Skeletal muscle tissue (tissue), 7 donors: Measurements from ENCODE around the gene MRPS34.

DNA sequence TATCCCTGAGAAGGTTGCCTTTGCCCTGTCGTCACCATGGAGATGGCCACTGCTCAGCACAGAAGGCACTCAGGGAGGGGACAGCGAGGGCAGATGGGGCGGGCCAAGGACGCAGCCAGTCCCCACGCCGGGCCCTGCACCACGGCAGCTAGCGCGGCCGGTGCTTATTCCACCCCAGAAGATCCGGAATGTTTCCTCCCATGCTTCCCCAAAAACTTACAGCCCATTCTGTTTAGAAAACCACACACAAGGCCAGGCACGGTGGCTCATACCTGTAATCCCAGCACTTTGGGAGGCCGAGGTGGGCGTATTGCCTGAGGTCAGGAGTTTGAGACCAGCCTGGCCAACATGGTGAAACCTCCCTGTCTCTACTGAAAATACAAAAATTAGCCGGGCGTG, 42.8 kb downstream of the SOX8 start:
- PRO-cap, 3 experiments: no peak in any of the 3 experiments
- RAMPAGE, long total RNA: no peak
- RRBS, 2 experiments: no CpG with 5 or more reads among the region's 16 CpGs

GRCh38 chr16:1096279-1096614, 203 bp upstream of the C1QTNF8 start:
- PRO-cap, 3 experiments: no peak in any of the 3 experiments
- RAMPAGE, long total RNA: no peak
- RRBS, 2 experiments: 65 to 66% methylated on average over 6 of the region's 22 CpGs

GRCh38 chr16:1125374-1125873, 27.5 kb upstream of the CACNA1H start:
- PRO-cap, 3 experiments: no peak in any of the 3 experiments
- RAMPAGE, long total RNA: no peak
- RRBS, 2 experiments: 14 to 20% methylated on average over 8 to 10 of the region's 19 CpGs

GRCh38 chr16:1144981-1145824, 7.7 kb upstream of the CACNA1H start:
- PRO-cap, 3 experiments: peak in 1 of 3 experiments; most common plus-strand start chr16:1145566 (in 1)
- RAMPAGE, long total RNA: no peak
- RRBS, 2 experiments: 16 to 21% methylated on average over 26 of the region's 41 CpGs

- PRO-cap, 3 experiments: peak in 1 of 3 experiments; most common minus-strand start chr16:1154528 (in 1)
- RAMPAGE, long total RNA: no peak
- RRBS, 2 experiments: 73 to 86% methylated on average over 6 to 7 of the region's 47 CpGs
Measured at GRCh38 chr16:1154364-1155296, 1.7 kb downstream of the CACNA1H start.

GRCh38 chr16:1157190-1157914, 4.4 kb downstream of the CACNA1H start:
- PRO-cap, 3 experiments: no peak in any of the 3 experiments
- RAMPAGE, long total RNA: no peak
- RRBS, 2 experiments: 67 to 69% methylated on average over 11 to 13 of the region's 43 CpGs

- PRO-cap, 3 experiments: no peak in any of the 3 experiments
- RAMPAGE, long total RNA: no peak
- RRBS, 2 experiments: 92 to 100% methylated on average over 2 of the region's 21 CpGs
Measured at GRCh38 chr16:1315069-1315435, 5.6 kb downstream of the UBE2I start.

DNA sequence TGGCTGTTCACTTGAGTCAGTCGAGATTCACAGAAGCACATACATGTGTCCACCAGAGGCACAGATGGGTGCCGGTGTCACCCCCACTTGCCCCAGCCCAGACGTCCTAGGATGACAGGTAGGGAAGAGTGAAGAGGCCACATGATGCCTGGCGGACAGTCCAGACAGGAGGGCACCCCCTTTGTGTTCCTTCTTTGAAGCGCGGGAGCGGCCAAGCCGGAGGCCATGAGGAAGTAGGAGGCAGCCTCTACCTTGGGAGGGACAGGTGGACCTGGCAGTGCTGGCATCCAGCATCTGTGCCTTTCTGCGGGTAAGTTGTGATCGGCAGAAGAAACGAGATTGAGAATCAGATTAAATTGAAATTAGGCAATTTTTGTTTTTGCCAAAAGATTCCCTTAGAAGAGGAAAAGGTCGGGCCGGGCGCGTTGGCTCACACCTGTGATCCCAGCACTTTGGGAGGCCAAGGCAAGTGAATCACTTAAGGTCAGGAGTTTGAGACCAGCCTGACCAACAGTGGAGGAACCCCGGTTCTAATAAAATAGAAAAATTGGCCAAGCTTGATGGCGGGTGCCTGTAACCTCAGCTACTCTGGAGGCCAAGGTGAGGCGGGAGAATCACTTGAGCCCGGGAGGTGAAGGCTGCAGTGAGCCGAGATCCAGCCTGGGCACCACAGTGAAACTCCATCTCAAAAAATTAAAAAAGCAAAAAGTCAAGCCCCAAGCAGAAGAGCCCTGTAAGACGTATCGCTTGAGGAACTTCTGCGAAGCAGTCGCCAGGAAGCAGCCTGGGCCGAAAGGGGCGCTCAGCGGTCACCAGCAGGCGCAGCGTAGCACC, 9.1 kb downstream of the UBE2I start:
- PRO-cap, 3 experiments: no peak in any of the 3 experiments
- RAMPAGE, long total RNA: no peak
- RRBS, 2 experiments: 87 to 95% methylated on average over 1 of the region's 29 CpGs

- PRO-cap, 3 experiments: no peak in any of the 3 experiments
- RAMPAGE, long total RNA: no peak
- RRBS, 2 experiments: 25 to 31% methylated on average over 4 to 5 of the region's 25 CpGs
Measured at GRCh38 chr16:1325672-1326457, 7.6 kb upstream of the BAIAP3 start.

DNA sequence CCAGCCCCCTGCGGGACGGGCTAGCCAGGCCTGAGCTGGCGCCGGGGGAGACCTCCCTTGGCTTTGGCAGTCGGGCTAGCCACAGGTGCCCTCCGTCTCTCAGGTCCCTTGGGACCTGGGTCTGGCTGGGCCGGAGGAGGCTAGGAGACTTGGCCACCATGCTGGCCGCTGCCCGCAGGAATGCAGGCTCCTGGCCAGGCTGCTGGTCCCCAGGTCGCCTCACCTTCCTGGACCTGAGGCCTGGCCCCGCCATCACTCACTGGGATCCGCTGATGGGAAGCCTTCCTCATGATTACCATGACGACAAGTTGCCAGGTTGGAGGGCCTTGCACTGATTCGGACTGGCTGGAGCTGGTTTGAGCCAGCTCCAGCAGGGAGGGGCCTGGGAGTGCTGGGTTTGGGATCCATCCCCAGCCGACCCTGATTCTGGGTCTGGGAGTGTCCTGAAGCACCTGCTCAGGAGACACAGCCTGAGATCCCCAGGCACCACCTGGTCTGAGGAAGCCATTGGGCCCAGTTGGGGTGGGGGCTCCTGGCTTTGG, 6.0 kb upstream of the BAIAP3 start:
- PRO-cap, 3 experiments: no peak in any of the 3 experiments
- RAMPAGE, long total RNA: no peak
- RRBS, 2 experiments: 28 to 33% methylated on average over 3 of the region's 15 CpGs

GRCh38 chr16:1427801-1428487, 2.9 kb upstream of the PERCC1 start:
- PRO-cap, 3 experiments: no peak in any of the 3 experiments
- RAMPAGE, long total RNA: no peak
- RRBS, 2 experiments: 77 to 80% methylated on average over 3 of the region's 46 CpGs

DNA sequence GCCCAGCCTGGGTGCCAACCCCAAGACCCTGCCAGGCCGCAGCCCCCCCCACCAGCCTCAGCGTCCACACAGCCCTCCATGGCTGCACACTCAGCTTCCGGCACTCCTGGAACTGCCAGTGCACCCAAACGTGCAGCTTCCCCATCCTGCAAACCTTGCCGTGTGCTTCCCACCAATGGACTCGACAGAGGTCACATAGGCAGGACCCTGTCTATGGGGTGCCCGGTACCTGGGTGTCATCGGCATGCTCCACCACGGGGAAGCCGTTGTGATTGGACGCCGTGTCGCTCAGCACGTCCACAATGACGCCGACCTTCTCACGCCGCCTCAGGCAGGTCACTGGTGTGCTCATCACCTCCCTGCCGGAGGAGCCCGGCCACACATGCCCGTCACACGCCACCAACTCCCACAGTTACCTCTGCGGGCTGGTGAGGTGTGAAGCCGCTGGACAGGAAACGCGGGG, 3.8 kb upstream of the CCDC154 start:
- PRO-cap, 3 experiments: no peak in any of the 3 experiments
- RAMPAGE, long total RNA: no peak
- RRBS, 2 experiments: 85 to 95% methylated on average over 3 of the region's 26 CpGs

DNA sequence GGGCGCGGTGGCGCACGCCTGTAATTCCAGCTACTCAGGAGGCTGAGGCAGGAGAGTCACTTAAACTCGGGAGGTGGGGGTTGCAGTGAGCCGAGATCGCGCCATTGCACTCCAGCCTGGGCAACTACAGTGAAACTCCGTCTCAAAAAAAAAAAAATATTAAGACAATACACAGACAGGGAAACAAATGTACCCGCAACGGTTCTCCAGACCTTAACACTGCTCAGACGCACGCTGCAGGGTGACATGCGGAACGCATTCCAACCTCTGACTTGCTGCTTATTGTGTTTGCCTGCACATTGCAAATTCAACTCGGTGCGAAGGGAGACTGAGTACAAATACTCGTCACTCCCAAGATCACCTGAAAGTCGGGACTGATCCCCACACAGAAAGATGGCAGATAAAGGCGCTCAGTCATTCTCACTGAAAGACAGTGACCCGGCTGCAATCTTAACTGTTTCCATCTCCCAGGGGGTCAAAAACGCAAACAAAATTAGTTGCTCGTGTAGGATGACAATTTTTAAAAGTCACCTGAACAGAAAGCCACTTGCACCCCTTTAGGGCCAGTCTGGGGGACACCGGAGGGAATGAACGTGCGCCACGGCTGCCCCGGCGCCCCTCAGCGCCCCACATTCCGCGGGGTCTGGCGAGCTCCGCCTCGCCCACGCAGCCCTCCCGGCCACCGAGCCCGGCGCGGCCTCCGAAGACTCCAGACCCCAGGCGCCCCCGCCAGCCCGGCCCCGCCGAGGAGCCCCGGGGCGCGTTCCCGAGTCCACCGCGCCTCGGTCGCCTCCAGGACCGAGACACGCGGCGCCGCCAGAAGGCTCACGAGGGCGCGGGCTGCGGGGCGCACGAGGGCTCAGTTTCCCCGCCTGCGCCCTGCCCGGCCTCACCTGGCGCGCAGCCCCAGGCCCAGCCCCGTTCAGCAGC, 622 bp downstream of the CLCN7 start:
- PRO-cap, 3 experiments: no peak in any of the 3 experiments
- RAMPAGE, long total RNA: no peak
- RRBS, 2 experiments: 2% methylated on average over 18 to 34 of the region's 72 CpGs

GRCh38 chr16:1531929-1533091, 1.2 kb upstream of the TMEM204 start:
- PRO-cap, 3 experiments: peak in 2 of 3 experiments; most common plus-strand start chr16:1532364 (in 1); most common minus-strand start chr16:1532070 (in 1)
- RAMPAGE, long total RNA: no peak
- RRBS, 2 experiments: 18 to 28% methylated on average over 9 of the region's 39 CpGs

GRCh38 chr16:1553224-1553779, 19.8 kb downstream of the TMEM204 start:
- PRO-cap, 3 experiments: no peak in any of the 3 experiments
- RAMPAGE, long total RNA: no peak
- RRBS, 2 experiments: 90 to 92% methylated on average over 2 to 6 of the region's 9 CpGs

- PRO-cap, 3 experiments: no peak in any of the 3 experiments
- RAMPAGE, long total RNA: no peak
- RRBS, 2 experiments: no CpG with 5 or more reads among the region's 18 CpGs
Measured at GRCh38 chr16:1559331-1559923, 26.0 kb downstream of the TMEM204 start.

DNA sequence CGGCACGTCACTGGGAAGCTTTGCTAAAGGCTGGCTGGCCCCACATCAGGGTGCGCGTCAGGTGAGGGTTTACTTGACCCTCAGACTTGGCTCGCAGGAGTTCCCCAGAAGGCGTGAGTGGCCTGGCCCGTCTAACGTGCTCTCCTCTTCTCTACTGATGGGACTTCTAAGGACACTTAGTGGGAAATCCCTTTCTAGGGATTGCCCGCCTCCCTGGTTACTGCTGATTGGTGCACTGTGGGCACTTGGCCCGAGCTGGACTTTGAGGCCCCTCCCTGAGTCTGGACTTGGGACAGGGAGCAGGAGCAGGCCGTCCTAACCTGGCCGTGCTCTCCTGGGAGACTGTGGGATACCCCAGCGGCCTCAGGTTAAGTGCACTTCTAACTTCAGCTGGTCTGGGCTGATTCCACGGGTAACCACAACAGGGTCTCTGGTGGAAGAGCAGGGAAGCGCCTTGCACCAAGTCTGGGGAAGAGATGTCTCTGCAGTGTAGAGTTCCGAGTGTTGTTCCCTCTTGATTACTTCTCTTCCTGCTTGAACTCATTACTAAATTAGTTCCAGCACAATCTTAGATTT, 14.7 kb downstream of the IFT140 start:
- PRO-cap, 3 experiments: no peak in any of the 3 experiments
- RAMPAGE, long total RNA: no peak
- RRBS, 2 experiments: no CpG with 5 or more reads among the region's 16 CpGs

GRCh38 chr16:1769168-1769999, 2.0 kb downstream of the NME3 start:
- PRO-cap, 3 experiments: no peak in any of the 3 experiments
- RAMPAGE, long total RNA: no peak
- RRBS, 2 experiments: 65 to 74% methylated on average over 7 of the region's 21 CpGs

- PRO-cap, 3 experiments: peak in 3 of 3 experiments; most common plus-strand start chr16:1773211 (in 2); most common minus-strand start chr16:1773119 (in 1)
- RAMPAGE, long total RNA: no peak
- RRBS, 2 experiments: under 1 to 2% methylated on average over 8 of the region's 36 CpGs
Measured at GRCh38 chr16:1773072-1773341, at the start of gene MRPS34. Gene MRPS34 (minus strand): TSS chr16:1773134.

- PRO-cap, 3 experiments: no peak in any of the 3 experiments
- RAMPAGE, long total RNA: no peak
- RRBS, 2 experiments: no CpG with 5 or more reads among the region's 3 CpGs
Measured at GRCh38 chr16:1779113-1779425, 3.3 kb downstream of the SPSB3 start.